HTR-8/SVneo (cell line): Measurements from ENCODE around the genes SMG1, VPS35L and UMOD.

DNA sequence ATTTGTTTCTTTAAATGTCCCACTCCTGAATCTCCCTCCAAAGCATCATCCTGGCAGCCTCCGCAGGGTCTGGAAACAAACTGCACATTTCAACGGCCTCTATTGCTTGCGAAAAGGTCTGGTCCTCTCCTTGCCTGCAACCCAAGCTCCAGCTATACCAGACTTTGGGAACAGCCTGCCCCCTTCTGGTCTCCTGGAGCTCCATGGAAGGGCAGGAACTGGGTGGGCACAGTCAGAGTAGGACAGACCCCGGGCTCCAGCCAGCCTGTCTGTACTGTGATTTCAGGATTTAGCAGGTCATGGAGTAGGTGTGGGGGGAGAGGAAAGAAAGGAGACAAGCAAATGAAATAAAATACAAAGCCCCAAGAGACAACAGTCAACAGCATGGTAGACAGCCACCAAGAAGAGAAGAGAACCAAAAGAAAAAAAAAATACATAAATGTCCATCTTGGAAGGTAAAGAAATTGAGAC, 2.8 kb downstream of the XYLT1 start:
- RRBS, result no CpG with 5 or more reads among the region's 4 CpGs

- RRBS, result no CpG with 5 or more reads among the region's 6 CpGs
Measured at GRCh38 chr16:17468418-17468904, 2.3 kb downstream of the XYLT1 start.

GRCh38 chr16:18520684-18521179, 41.2 kb downstream of the NOMO2 start:
- RRBS, result no CpG with 5 or more reads among the region's 19 CpGs

DNA sequence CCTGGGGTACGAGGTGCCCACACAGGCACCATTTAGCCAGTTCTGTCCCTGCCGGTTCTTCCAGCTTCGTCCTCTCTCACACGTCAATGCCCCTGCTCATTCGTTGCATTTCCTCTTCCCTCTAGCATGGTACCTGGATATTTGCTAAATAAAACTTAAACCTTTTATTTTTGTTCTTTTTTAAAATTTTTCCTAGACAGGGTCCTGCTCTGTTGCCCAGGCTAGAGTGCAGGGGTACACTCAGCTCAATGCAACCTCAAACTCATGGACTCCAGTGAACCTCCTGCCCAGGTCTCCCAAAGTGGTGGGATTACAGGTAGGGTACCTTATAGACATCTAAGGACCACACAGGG, 1.1 kb upstream of the RPS15A start:
- RRBS, result no CpG with 5 or more reads among the region's 5 CpGs

DNA sequence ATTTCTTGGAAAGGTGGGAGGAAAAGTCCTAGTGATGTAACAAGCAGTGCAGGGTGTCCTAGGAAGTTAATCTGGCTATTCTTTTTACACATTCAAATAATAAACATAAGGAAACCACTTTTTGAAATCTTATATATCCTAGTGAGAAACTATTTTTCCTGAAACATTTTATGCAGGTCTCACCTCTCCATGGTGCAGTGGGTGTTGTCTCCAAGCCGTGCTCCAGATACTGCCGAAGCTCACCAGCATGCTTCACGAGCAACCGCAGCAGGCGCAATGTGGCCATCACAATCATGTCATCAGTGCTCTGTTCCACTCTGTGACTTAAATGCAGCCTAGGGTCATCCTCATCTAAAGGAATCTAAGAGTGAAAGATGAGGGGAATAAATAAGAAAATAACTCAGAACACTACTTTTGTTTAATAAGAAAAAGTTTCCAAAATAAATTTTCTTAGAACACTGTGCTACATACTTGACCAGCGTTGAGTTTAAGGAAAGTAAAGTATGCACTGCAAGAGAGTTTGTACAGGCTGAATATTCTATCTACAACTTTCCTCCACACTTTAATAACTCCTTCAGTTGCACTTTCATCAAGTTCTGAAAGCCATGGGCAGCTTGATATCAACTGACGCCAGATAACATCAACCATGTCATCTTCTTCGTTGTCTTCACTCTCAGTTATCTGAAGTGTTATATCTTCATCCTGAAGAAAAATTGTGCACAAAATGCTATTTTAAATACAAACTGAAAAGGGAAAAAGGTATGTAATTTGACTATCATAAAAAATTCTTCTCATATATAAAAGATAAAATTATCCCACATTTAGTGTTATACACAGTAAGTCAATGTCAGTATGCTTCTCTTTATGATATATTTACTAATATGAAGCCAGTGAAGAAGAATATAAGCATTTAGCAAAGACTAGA, 48.7 kb upstream of the ARL6IP1 start:
- RRBS, result no CpG with 5 or more reads among the region's 8 CpGs

- RRBS, result 2% methylated on average over 10 of the region's 114 CpGs
Measured at GRCh38 chr16:18925246-18926502, at the start of gene SMG1. Gene SMG1 (minus strand): TSS chr16:18926408.

GRCh38 chr16:19284088-19284685, 1.3 kb upstream of the CLEC19A start:
- RRBS, result no CpG with 5 or more reads among the region's 2 CpGs

DNA sequence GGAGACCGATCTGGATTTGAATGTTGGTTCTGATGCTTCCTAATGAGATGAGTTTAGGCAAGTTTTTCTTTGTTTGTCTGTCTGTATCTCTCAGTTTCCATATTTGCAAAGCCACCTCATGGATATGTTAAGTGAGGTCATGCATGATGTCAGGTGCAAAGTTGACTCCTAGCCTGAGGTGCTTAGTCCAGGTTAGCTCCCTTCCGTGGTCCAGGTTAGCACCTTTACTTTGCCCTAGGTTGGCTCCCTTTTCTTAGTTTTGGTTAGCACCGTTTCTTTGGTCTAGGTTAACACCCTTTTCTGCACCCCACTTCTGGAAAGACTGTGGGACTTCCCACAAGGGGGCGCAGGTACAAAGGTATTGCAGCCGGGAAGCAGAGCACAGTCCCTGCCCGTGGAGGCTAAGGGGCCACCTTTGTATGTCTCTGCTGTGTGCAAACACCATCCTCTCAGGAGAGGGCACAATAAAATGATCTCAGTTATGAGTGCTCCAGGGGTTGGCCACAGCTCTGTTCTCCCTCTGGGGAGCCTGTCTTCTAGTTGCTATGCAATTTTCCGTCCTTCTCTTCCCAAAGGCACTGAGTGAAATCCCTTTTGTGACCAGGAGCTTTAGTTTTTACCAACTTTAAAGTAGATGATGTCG, 28.5 kb upstream of the TMC5 start:
- RRBS, result no CpG with 5 or more reads among the region's 8 CpGs

- RRBS, result under 1% methylated on average over 7 of the region's 49 CpGs
Measured at GRCh38 chr16:19555067-19555831, at the start of gene VPS35L. Gene VPS35L (plus strand): TSS chr16:19555703.

- RRBS, result no CpG with 5 or more reads among the region's 3 CpGs
Measured at GRCh38 chr16:19576169-19576552, 20.7 kb downstream of the VPS35L start.

- RRBS, result no CpG with 5 or more reads among the region's 7 CpGs
Measured at GRCh38 chr16:19627498-19627981, 72.0 kb downstream of the VPS35L start.

GRCh38 chr16:19697802-19698560, 20.0 kb downstream of the KNOP1 start:
- RRBS, result no CpG with 5 or more reads among the region's 11 CpGs

GRCh38 chr16:19766001-19766608, 48.0 kb downstream of the IQCK start:
- RRBS, result no CpG with 5 or more reads among the region's 6 CpGs

DNA sequence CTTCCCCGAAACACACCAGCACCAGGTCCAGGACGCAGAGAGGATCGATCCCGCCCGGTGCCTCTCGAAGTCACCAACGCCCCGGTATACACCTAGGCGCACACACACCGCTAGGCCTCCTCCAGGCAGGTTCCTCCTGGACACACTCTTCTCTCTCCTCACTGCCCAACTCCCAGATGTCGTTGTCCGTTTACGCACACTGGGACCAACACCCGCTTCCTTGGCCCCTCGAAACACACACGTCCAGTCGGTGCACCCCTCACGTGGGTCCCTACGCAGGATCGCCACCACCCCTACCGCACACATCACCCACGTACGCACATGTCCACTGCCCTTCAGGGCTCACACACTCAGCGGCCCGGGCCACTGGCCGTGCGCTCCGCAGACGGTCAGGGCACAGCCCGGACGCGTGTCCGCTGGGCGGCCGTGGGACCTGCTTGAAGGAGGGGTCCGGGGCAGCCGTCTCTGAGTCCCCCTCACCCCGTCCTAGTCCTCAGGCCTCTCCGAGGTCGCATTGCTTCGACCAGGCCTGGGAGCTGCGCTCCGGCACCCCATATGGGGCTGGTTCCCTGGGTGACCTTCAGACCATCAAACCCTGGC, 741 bp upstream of the GPRC5B start:
- RRBS, result 95% methylated on average over 18 of the region's 43 CpGs

- RRBS, result 45% methylated on average over 15 of the region's 35 CpGs
Measured at GRCh38 chr16:20073378-20073765, 318 bp downstream of the GPR139 start.

- RRBS, result no CpG with 5 or more reads among the region's 2 CpGs
Measured at GRCh38 chr16:20352621-20353022, at the start of gene UMOD. Gene UMOD (minus strand): TSS chr16:20352715.

DNA sequence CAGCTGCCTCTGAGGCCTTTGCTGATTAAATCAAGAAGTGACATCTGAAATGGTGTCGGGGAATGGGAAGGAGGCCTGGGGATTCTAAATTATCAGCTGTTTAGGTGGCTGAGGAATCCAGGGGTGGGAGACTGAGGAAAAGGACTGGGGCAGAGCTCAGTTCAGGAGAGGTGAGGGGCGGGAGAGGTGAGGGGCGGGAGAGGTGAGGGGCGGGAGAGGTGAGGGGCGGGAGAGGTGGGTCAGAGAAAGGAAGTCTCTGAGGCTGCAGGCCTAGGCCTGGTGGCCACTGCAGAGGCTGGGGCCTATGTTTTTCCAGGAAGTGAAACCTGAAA, 332 bp downstream of the ACSM5 start:
- RRBS, result no CpG with 5 or more reads among the region's 5 CpGs

DNA sequence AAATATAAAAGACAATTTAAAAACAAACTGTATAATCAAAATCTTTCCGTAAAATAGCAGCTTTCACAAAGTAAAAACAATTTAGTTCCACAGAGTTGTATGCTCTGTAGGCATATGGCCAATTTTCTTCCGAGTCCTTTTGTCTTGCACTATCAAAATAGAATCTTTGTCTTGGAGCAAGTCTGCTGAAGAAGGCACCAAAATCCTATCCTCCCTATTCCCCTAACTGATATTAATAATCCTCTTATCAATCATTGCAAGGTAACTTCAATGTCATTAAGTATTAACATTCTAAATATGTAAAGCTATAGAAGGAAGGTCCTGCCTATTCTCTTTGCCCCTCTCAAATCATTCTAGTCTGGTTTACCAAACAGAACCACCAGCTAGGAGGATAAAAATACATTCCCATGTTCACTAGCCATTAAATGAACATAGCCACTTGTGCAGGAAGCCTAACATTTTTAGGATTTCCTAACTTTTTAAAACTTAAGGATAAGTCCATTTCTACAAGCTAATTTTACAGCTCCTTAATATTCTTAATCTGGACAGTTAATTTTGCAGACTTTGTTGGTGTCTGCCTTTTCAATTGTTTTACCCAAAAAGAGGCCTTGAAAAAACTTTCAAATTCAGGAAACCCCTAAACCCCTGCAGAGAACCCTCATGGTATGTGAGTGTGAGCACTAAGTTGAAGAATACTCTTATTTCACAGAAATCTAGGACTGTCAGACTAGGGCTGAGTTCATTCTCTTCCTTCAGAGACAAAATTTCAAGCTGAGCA, 7.3 kb downstream of the THUMPD1 start:
- RRBS, result no CpG with 5 or more reads among the region's 2 CpGs

- RRBS, result no CpG with 5 or more reads among the region's 5 CpGs
Measured at GRCh38 chr16:20791812-20792441, 14.3 kb downstream of the ERI2 start.

GRCh38 chr16:20874891-20875147, 25.3 kb downstream of the DCUN1D3 start:
- RRBS, result no CpG with 5 or more reads among the region's 1 CpG